Osteocyte (in vitro differentiated cells): ENCODE measurements around the gene SLC15A1.

GRCh38 chr13:98401861-98402421, 175.0 kb downstream of the STK24 start:
- PRO-cap: no peak

- PRO-cap: no peak
Measured at GRCh38 chr13:98416085-98417100, 160.5 kb downstream of the STK24 start.

DNA sequence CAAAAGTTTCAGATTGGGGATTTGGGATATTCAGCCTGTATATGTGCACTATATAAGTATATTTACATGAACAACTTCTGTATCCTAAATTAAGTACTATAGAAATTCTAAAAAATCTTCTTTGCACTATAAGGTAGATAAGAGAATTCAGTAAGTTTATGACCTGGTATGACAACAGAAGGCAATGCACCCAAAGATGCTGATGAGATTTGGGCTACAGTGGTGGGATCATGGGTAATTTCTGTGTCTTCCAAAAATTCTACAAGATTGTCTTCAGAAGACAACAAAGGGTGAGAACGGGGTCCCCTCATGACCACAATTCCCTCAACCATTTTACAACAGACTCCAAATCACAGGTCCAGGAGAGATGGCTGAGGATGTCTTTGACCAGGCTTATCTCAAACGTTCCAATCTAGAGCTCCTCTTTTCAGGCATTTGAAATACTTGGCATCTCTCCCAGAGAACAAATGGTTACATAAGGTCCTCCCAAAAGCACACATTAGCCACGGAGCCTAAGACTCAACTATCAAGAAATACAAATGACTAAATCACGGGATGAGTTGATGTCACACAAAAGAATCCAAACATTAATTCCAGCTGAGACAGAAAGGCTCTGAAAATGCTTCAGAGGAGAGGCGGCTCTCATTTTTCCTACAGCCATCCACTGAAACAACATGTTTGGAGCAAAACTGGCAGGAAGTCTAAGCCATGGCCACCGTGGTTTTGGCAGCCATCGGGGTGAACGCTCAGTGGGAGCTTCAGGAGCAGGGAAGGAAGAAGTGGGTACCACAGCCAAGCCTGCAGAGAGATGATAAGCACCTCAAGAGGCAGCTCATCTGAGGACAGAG, 122.7 kb downstream of the STK24 start:
- PRO-cap: unidirectional peak, plus-strand start at position 646 of the sequence

DNA sequence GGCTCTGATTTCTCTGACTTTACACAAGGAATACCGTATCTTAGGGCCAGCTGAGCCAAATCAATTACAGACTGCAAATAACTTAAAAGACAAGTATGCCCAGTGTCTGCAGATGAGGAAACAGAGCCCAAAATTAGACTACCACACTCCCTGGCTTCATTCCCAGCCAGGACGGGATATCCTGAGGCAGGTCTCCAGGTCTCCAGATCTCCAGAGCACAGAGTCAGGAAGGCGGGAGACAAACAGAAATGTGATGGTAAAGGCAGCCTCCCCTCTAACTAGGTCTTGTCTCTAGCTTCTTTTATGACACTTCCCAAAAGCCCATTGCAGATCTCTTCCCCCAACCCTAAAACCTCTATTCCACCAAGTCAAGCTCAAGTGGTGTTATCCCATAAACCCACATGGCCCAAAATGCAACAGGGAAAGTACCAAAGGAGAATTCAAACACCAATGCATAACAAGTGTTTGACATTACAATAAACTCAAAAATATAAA, 69.3 kb downstream of the STK24 start:
- PRO-cap: no peak

DNA sequence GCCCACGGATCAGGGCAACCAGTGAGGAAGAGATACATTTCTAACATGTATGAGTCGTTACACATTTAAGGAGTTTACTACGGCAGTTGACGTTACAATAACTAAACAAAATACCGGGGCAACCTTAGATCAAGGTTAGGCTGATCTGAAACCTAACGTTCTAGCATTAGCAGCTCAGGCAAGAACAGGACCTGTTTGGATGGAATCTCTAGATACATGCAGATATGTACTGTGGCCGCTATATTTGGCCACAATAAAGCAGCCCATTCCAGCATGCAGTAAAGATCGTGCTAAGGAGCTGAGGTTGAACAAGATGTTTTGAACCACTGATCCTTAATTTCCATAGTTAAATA, 60.2 kb downstream of the STK24 start:
- PRO-cap: no peak

GRCh38 chr13:98538621-98539321, 38.1 kb downstream of the STK24 start:
- PRO-cap: no peak

- PRO-cap: no peak
Measured at GRCh38 chr13:98570447-98570756, 6.5 kb downstream of the STK24 start.

DNA sequence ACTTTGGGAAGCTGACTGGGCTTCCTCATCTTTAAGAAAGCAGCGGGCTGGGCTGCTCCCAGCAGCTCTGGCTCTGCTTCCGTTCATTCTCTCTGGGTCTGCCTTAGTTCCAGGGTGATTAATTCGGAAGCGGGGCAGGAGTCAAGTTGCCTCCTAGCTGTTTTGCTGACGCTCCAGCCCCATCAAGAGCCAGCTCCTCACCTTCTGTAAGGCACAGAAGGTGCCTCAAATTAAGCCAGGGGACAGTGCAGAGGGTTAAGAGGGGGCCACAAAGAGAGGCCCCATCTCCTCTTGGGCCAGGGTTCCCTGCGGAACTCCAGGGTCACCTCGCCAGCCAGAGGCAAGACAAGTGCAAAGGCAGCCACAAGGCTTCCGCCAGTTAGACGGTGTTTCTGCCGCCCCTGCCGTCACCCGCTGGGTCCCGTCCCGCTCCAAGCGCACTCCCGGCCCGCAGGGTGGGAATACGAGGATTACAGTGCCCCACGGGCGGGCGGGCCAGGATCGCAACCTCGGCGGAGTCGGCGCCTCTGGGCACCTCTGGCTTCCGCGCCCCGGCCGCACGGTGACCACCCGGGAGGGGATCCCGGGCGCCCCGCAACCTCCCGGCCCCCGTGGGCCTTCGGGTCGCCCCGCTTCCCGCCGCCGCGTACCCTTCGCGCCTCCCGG, 483 bp downstream of the SLC15A1 start:
- PRO-cap: no peak

DNA sequence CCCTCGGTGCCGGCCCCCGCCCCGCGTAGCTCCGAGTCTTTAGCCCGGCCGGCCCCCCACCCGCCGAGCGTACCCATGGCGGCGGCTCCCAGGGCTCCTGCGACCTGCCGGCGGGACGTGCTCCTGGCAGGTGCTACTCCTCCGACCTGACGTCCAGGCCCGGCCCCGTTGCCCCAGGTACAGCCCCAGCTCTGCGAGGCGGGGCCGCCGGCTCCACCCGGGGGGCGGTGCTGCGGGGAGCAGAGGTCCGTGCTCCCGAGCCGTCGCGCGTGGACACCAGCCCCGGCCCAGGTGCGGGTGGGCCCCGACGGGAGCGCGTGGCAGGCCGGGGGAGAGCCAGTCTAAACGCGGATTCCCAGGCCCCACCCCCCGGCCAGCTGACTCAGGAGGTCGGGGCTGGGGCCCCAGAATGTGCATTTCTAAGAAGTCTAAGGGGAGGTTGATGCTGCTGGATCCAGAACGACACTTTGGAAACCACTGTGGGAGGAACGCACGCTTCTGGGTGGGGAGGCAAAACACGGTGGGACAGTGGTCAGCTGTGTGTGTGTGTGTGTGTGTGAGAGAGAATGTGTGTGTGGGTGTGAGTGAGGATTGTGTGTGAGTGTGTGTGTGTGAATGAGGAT, at the start of gene SLC15A1:
SLC15A1 (minus strand) TSS at position 151 of the 623 bp plus-strand sequence.
- PRO-cap: no peak

GRCh38 chr13:98828560-98829090, 76.2 kb upstream of the SLC15A1 start:
- PRO-cap: no peak

- PRO-cap: no peak
Measured at GRCh38 chr13:98928232-98928613, 49.6 kb downstream of the DOCK9 start.

GRCh38 chr13:98985032-98985465, 7.2 kb upstream of the DOCK9 start:
- PRO-cap: no peak

- PRO-cap: no peak
Measured at GRCh38 chr13:98998722-98999399, 21.0 kb upstream of the DOCK9 start.

GRCh38 chr13:99062365-99063299, 84.8 kb upstream of the DOCK9 start:
- PRO-cap: no peak

- PRO-cap: no peak
Measured at GRCh38 chr13:99084012-99084758, 106.3 kb upstream of the DOCK9 start.

GRCh38 chr13:99084933-99085999, 107.4 kb upstream of the DOCK9 start:
- PRO-cap: no peak

DNA sequence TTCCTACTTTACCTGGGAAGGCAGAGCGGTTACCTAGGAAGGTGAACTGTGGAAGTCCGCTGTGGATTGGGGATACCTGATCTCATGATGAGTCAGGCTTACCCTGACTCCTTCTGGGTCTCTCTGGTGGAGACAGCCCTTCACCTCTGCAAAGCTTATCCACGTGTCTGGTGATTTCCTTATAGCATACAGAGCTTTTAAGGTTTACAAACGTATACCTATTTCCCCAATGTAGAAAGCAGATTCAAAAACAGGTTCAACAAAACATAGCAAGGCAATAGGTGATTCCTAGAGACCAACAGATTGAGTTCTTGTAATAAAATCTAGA, 3.8 kb upstream of the UBAC2 start:
- PRO-cap: no peak

- PRO-cap: no peak
Measured at GRCh38 chr13:99214260-99214801, 13.7 kb downstream of the UBAC2 start.

GRCh38 chr13:99238200-99238869, 19.8 kb downstream of the GPR18 start:
- PRO-cap: no peak

GRCh38 chr13:99264799-99265127, 6.6 kb upstream of the GPR18 start:
- PRO-cap: no peak